ENCODE results near the genes NMUR2, HAVCR2 and GARIN3.

GRCh38 chr5:152405095-152405585 is at the start of gene NMUR2:
Gene NMUR2 (minus strand): TSS chr5:152405279.
- PRO-cap, 3 experiments = no peak in any of the 3 experiments
- RAMPAGE, long total RNA, 4 experiments = no peak in any of the 4 experiments
- RRBS = no CpG with 5 or more reads among the region's 8 CpGs

- PRO-cap, 3 experiments = no peak in any of the 3 experiments
- RAMPAGE, long total RNA, 4 experiments = no peak in any of the 4 experiments
- RRBS = no CpG with 5 or more reads among the region's 3 CpGs
Measured at GRCh38 chr5:153624111-153624406, 133.6 kb downstream of the GRIA1 start.

- PRO-cap, 3 experiments = no peak in any of the 3 experiments
- RAMPAGE, long total RNA, 4 experiments = no peak in any of the 4 experiments
- RRBS = no CpG with 5 or more reads among the region's 1 CpG
Measured at GRCh38 chr5:153859556-153859801, 179.2 kb downstream of the FAM114A2 start.

GRCh38 chr5:154196801-154197972 is 6.7 kb downstream of the GALNT10 start:
- PRO-cap, 3 experiments = no peak in any of the 3 experiments
- RAMPAGE, long total RNA, 4 experiments = no peak in any of the 4 experiments
- RRBS = no CpG with 5 or more reads among the region's 9 CpGs

DNA sequence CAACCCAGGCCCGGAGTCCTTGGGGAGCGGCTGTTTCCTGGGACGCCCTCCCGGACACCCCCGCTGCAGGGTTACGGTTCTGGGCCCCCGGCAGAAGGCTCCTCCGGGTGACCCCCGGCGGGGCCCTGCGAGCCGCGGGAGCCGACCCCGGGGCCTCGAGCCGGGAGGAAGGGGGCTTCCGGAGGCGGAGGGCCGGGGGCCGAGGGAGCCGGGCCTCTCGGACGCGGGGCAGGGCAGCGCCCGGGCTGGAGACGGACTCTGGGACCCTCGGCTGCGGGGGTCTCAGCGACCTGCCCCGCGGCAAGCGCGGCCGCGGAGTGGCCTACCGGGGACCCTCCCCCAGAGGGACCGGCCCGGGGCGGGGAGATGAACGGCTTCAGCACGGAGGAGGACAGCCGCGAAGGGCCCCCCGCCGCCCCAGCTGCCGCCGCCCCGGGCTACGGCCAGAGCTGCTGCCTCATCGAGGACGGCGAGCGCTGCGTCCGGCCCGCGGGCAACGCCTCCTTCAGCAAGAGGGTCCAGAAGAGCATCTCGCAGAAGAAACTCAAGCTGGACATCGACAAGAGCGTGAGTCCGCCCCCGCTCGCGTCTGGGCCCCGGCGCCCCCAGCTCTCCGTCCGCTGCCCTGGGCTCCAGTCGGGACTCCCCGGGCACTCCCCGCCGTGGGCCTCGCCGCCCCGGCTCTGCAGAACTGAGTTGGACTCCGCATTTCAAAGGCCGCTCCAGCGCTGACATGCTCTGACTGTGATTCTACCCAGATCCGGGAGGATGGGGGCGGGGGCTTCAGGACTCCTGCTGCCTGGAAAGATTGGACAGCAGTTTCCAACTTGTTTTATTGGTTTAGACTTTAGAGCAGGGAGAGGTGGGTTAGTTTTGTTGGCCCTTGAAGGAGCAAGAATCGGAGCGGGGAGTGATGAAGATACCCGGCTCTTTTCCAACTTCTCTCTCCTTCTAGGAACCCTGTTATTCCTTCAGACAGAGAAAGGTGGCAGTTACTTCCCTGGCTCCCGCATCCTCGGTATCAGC is 755 bp downstream of the SAP30L start:
- PRO-cap, 3 experiments = peak in 3 of 3 experiments; most common plus-strand start position 536 of the sequence (in 1); most common minus-strand start position 685 of the sequence (in 3)
- RAMPAGE, long total RNA, 4 experiments = no peak in any of the 4 experiments
- RRBS = under 1% methylated on average over 50 of the region's 88 CpGs

DNA sequence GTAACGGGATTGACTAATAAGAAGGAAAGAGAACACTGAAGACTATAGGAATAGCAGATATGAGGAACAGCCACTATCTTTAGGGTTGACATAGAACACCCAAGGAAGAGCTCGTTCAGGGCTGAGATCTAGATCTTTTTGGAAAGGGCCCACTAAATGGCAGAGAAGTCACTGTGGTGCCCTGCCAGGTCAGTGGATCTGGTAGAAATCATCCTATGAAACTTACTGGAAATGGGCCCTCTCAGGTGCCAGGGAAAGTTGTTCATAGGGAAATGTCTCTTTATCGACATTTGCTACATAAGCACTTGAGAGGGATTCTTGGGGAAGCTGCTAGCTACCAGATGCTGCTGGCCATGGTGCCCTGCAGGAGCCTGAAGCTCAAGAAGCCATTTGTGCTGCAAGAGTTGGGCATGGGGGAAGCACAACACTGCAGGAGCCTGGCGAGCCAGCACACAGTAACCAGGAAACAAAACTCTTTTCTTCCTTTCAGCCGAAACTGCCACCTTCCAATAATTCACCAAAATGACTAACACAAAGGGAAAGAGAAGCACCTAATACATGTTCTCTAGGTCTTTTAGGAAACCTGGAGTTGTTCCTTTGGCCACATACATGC is 26.4 kb upstream of the LARP1 start:
- PRO-cap, 3 experiments = no peak in any of the 3 experiments
- RAMPAGE, long total RNA, 4 experiments = no peak in any of the 4 experiments
- RRBS = no CpG with 5 or more reads among the region's 5 CpGs

DNA sequence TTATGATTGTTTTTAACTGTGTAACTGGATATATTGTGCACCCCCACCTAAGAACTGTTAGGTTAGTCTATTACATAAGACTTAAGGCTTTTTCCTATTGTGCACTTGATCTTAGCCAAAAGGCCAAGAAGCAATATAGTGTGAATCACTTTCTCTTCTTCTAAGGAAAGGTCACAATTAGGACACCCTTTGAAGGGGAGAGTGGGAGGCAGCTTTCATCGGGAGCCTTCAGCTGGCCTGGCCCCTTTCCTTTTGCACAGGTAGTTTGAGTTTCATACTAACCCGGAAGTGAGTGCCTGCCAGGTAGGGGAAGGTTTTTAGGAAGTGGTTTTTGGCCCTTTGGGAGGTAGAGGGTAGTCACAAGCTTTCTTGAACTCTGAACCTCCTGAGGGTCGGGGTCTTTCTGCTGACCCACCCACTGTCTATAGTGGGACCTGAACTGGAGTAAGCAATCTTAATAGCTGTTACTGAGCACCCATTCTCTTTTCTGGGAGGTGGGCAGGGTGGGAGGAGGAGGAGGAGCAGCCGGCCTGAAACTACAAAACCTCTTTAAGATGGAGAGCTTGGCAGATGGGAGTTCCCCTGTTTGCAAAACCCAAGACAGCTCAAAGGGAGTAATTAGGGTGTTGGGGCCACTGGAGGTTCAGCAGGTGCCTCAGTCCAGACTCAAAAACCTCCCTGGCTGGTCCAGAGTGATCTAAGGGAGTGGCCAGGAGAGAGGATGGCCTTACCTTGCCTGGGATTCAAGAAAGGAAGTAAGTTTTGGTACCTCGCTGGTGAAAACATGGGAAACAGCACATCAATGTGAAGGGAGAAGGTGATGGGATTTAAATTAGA is 6.0 kb downstream of the LARP1 start:
- PRO-cap, 3 experiments = no peak in any of the 3 experiments
- RAMPAGE, long total RNA, 4 experiments = no peak in any of the 4 experiments
- RRBS = no CpG with 5 or more reads among the region's 5 CpGs

DNA sequence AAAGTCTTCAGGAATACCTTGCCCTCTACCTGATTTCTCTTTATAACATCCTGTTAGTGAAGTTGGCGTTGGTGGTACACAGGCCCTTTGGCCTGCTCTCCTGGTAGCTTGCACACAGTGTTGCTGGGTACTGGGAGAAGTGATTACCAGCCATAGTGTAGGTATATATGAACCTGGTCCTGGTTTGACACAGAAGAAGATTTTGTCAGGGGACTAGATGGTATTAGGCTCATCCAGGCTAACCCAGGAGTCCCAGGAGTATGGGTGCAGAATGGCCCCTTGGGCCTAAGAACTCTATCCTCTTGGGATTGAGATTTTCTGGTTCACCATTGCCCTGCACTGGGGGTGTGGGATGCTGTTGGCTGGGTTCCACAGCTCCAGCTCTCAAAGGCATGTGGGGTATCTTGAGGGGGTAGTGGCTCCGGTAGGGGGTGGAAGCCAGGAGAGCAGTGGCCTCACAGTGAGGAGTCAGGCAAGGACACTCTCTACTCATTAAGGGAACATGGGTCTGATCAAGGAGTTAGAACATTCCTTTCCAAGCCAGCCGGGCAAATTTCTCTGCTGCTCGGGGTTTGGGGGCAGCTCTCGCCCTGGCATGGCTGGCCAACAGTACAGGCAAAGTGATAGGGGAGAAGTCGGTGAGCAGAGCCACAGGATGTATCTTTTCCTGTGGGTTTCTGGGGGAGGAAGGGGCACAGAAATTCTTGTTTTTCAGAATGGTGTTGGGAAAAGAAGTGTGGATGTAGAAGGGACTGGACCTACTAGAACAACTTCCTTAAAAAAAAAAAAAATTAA is 33.0 kb downstream of the LARP1 start:
- PRO-cap, 3 experiments = no peak in any of the 3 experiments
- RAMPAGE, long total RNA, 4 experiments = no peak in any of the 4 experiments
- RRBS = no CpG with 5 or more reads among the region's 6 CpGs

- PRO-cap, 3 experiments = no peak in any of the 3 experiments
- RAMPAGE, long total RNA, 4 experiments = no peak in any of the 4 experiments
- RRBS = no CpG with 5 or more reads among the region's 14 CpGs
Measured at GRCh38 chr5:154801840-154802941, 47.0 kb downstream of the LARP1 start.

DNA sequence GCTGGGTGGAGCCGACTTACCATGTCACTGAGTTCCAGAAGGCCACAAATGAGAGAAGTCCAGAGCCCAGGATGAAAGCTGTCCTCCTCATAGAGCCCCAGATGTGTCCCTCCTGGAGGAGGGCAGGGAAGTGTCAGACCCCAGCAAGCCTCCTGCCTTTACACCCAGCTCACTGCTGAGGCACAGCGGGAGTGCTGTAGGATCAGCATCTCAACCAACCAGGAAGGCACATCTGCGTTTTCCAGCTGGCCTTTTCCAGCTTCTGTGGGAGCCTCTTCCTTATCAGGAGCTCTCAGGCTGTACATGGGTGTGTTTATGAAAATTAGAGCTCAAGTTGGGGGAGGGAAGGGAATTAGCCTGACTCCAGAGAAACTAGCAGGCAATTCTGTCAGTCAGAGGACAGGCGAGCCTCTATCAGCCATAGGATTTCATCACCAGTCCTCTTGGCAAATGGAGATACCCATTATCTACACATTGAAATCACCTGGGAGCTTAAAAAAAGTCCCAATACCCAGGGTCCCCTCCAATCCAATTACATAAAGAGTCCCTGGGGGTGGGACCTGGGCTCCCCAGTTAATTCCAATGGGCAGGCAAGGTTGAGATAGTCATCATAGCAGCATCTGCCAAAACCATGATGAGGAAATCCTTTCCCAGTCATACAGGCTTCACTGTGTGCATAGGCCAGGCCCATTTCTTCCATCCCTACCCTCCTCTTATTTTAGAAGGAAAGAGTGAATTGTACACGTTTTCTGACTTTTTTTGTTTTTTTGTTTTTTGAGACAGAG is 15.4 kb downstream of the FAXDC2 start:
- PRO-cap, 3 experiments = peak in 2 of 3 experiments; most common plus-strand start position 391 of the sequence (in 1); most common minus-strand start position 255 of the sequence (in 1)
- RAMPAGE, long total RNA, 4 experiments = no peak in any of the 4 experiments
- RRBS = no CpG with 5 or more reads among the region's 5 CpGs

GRCh38 chr5:155136902-155137355 is 123.4 kb downstream of the KIF4B start:
- PRO-cap, 3 experiments = no peak in any of the 3 experiments
- RAMPAGE, long total RNA, 4 experiments = no peak in any of the 4 experiments
- RRBS = no CpG with 5 or more reads among the region's 3 CpGs

DNA sequence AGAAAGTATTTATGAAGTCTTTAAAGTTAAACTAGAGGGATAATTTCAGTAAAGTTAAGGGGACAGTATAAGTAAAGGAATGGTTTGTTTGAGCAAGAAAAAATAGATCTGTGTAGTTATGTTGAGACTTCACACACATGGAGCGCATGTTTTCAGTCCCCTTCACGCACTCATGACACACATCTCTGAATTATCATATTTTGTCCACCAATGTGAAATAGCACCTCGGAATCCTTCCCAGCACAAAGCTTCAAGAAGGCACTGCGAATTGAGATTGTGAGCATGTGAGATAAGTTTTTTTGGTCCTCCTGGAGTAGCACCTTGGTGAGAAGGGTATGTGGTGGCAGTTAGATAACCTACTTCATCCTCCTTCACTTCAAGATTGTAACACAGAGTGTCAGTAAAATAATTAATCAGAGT is 143.1 kb downstream of the KIF4B start:
- PRO-cap, 3 experiments = no peak in any of the 3 experiments
- RAMPAGE, long total RNA, 4 experiments = no peak in any of the 4 experiments
- RRBS = no CpG with 5 or more reads among the region's 4 CpGs

GRCh38 chr5:156479671-156480233 is 152.8 kb downstream of the SGCD start:
- PRO-cap, 3 experiments = no peak in any of the 3 experiments
- RAMPAGE, long total RNA, 4 experiments = no peak in any of the 4 experiments
- RRBS = no CpG with 5 or more reads among the region's 2 CpGs

GRCh38 chr5:156678569-156678985 is 171.5 kb upstream of the PPP1R2B start:
- PRO-cap, 3 experiments = no peak in any of the 3 experiments
- RAMPAGE, long total RNA, 4 experiments = no peak in any of the 4 experiments
- RRBS = no CpG with 5 or more reads among the region's 3 CpGs

DNA sequence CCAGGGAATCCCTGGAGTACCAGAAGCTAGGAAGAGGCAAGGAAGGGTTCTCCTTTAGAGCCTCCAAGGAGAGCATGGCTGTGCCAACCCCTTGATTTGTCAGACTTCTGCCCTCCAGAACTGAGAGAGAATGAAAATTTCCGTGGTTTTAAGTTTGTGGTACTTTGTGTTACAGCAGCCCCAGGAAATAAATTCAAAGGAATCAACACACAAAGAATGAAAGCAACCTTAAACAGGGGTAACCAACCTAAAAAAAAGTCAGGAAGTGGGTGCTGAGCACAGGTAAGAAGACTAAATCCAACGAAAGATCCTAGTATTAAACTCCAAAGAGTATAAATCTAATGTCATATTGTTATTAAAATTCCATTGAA is 33.4 kb downstream of the TIMD4 start:
- PRO-cap, 3 experiments = no peak in any of the 3 experiments
- RAMPAGE, long total RNA, 4 experiments = no peak in any of the 4 experiments
- RRBS = no CpG with 5 or more reads among the region's 2 CpGs

DNA sequence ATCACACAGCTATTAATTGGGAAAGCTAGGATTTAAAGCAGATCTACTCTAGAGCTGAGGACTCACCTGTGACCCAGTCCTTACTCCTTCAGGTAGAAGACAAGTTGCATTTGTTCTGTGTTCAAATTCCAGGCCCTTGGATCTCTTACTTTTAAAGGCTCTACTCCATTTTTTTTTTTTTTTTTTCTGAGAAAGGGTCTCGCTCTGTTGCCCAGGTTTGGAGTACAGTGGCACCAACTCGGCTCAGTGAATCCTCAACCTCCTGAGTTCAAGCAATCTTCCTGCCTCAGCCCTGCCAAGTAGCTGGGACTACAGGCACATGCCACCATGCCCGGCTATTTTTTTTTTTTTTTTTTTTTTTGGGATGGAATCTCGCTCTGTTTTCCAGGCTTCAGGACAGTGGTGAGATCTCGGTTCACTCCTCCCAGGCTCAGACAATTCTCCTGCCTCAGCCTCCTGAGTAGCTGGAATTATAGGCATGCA is 7.2 kb downstream of the HAVCR2 start:
- PRO-cap, 3 experiments = no peak in any of the 3 experiments
- RAMPAGE, long total RNA, 4 experiments = no peak in any of the 4 experiments
- RRBS = no CpG with 5 or more reads among the region's 5 CpGs

DNA sequence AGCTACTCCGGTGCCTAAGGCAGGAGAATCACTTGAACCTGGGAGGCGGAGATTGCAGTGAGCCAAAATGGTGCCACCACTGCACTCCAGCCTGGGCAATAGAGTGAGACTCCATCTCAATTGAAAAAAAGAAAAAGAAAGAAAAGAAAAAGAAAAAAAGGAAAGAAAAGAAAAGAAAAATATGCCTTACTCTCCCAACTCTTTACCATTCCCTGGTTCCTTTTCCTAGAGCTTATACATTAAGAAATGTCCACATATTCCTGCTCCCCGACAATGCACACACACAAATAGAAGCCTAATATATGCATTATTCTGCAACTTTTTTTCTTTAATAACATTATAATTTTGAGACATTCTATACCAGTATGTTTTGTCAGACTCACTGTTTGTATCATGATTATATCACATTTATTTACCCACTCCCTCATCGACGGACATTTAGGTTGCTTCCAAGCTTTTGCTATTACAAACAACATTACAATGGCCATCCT is 430 bp downstream of the HAVCR2 start:
- PRO-cap, 3 experiments = no peak in any of the 3 experiments
- RAMPAGE, long total RNA, 4 experiments = no peak in any of the 4 experiments
- RRBS = no CpG with 5 or more reads among the region's 5 CpGs

DNA sequence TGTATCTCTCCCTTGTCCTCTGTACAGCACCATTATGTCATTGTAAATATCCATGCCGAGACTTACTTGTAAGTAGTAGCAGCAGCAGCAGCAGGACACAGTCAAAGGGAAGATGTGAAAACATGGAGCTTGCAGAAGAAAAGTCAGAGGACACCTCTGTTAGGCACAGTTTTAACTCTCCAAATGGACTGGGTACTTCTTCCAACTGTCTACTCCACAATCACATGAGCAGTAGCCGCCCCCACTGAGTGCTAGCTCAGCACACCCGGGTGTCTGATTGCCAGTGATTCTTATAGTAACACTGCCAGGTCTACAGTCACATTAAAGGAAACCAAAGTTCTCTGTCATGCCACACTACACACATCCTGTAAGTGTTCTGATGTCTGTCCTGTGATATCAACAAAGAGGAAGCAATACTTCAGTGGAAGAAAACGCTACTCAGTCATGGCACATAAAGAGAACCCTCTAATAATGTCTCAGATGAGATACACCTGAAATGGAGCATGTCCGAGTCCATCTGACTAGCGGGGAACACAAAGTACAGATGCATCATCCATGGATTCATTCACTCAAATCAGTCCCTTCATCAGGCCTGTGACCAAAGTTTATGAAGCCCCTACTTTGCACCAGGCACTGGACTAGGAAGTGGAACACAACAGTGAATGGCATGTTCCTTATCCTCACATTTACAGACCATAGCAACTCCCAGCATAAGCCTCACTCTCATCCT is at the start of gene HAVCR2:
Gene HAVCR2 (minus strand): TSS at position 185 of the 730 bp plus-strand sequence.
- PRO-cap, 3 experiments = peak in 2 of 3 experiments; most common plus-strand start position 421 of the sequence (in 2); most common minus-strand start position 185 of the sequence (in 1)
- RAMPAGE, long total RNA, 4 experiments = start-site peak on the minus strand in 1 of 4 experiments, centred at position 185 of the sequence, 76 reads per replicate
- RRBS = no CpG with 5 or more reads among the region's 6 CpGs

DNA sequence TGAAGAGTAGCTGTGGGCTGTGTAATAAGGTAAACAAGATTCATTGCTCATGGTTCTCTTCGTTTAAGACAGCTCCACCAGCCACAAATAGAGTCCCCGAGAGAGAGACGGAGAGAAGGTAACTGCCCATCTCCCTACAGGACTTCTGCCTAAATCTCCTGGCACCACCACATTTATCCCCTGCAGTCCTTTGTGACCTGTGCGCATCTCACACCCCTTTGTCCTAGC is at the start of gene GARIN3:
Gene GARIN3 (minus strand): TSS at position 147 of the 228 bp plus-strand sequence.
- PRO-cap, 3 experiments = no peak in any of the 3 experiments
- RAMPAGE, long total RNA, 4 experiments = no peak in any of the 4 experiments
- RRBS = no CpG with 5 or more reads among the region's 4 CpGs

GRCh38 chr5:157257678-157258037 is 8.3 kb upstream of the CYFIP2 start:
- PRO-cap, 3 experiments = no peak in any of the 3 experiments
- RAMPAGE, long total RNA, 4 experiments = no peak in any of the 4 experiments
- RRBS = no CpG with 5 or more reads among the region's 1 CpG